ENCODE measurements around the gene CPT1A.

GRCh38 chr11:68838926-68839927 lies 2.5 kb downstream of the CPT1A start:
- PRO-cap, 4 experiments: peak in 4 of 4 experiments; most common plus-strand start chr11:68839480 (in 3); most common minus-strand start chr11:68839335 (in 4)
- RAMPAGE, long total RNA, 2 experiments: no peak in any of the 2 experiments
- RRBS: 2% methylated on average over 12 of the region's 65 CpGs

- PRO-cap, 4 experiments: peak in 4 of 4 experiments; most common plus-strand start chr11:68842015 (in 3); most common minus-strand start chr11:68841916 (in 4)
- RAMPAGE, long total RNA, 2 experiments: no peak in any of the 2 experiments
- RRBS: 2% methylated on average over 47 of the region's 95 CpGs
Observed at GRCh38 chr11:68841499-68842237, at the start of gene CPT1A. Gene CPT1A (minus strand): TSS chr11:68841916.

DNA sequence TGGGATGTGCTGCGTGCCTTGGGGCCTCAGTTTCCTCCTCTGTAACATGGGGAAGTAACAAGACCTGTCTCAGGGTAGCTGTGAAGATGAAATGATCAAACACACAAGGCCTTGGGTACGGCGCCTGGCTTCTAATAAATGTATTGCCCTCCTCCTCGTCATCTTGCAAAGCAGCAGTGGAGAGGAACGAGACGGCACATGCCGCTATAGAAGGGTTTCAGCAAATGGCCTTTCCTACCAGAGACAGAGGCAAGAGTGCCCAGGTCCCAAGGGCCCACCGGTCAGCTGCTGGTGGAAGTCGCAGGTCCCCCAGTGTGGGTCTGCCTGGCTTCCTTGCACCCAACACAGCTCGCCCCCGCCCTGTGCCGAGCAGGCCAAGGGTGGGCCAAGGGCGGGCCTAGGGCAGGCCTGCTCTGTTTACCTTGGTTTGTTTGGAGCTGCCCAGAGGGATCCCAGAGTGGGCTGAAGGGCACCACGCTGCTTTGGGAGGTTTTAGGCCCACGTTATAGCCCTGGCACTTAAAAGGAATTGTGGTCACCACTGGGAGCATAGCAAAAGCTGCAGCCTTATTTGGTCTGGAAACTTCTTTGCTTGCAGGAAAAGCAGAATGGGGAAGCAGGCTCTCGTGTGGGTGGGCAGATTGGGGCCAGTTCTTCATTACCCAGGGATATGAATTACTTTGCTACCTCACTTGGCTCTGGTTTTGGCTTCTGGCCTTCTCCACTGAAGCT lies 38.1 kb downstream of the MRGPRD start:
- PRO-cap, 4 experiments: peak in 2 of 4 experiments; most common plus-strand start position 590 of the sequence (in 1); most common minus-strand start position 364 of the sequence (in 2)
- RAMPAGE, long total RNA, 2 experiments: no peak in any of the 2 experiments
- RRBS: no CpG with 5 or more reads among the region's 16 CpGs

- PRO-cap, 4 experiments: peak in 2 of 4 experiments; most common plus-strand start chr11:69115744 (in 2)
- RAMPAGE, long total RNA, 2 experiments: no peak in any of the 2 experiments
- RRBS: no CpG with 5 or more reads among the region's 29 CpGs
Observed at GRCh38 chr11:69115465-69116134, 40.1 kb upstream of the SMIM38 start.

GRCh38 chr11:69122642-69123509 lies 32.9 kb upstream of the SMIM38 start:
- PRO-cap, 4 experiments: no peak in any of the 4 experiments
- RAMPAGE, long total RNA, 2 experiments: no peak in any of the 2 experiments
- RRBS: 17% methylated on average over 6 of the region's 29 CpGs

GRCh38 chr11:69138280-69138624 lies 17.5 kb upstream of the SMIM38 start:
- PRO-cap, 4 experiments: no peak in any of the 4 experiments
- RAMPAGE, long total RNA, 2 experiments: no peak in any of the 2 experiments
- RRBS: no CpG with 5 or more reads among the region's 2 CpGs

DNA sequence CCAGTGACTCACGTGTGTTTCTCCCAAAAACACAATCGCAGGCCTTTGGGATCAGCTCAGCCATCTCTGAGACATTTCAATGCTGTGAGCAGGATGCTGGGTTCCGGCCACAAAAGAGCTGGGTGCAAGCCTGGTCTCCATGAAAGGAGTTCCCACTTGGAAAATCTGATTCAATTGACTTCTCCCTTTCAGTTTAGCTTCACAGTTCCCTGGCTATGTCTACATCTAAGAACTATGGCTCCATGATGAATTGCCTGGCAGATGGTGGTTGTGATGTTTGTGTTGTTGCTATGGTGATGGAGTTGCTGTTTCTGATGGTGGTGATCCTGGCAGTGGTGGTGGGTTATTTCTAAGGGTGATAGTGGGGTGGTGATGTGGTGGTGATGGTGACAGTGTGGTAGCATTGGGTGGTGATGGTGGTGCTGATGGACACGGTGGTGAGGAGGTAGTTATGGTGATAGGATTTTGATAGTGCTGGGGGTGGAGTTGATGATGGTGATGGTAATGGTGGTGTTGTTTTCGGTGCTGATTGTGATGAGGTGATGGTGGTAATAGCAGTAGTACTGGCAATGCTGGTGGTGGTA lies 28.1 kb downstream of the MYEOV start:
- PRO-cap, 4 experiments: no peak in any of the 4 experiments
- RAMPAGE, long total RNA, 2 experiments: no peak in any of the 2 experiments
- RRBS: no CpG with 5 or more reads among the region's 5 CpGs

- PRO-cap, 4 experiments: no peak in any of the 4 experiments
- RAMPAGE, long total RNA, 2 experiments: no peak in any of the 2 experiments
- RRBS: no CpG with 5 or more reads among the region's 2 CpGs
Observed at GRCh38 chr11:69352491-69353299, 58.7 kb downstream of the MYEOV start.

GRCh38 chr11:69353445-69354398 lies 59.8 kb downstream of the MYEOV start:
- PRO-cap, 4 experiments: no peak in any of the 4 experiments
- RAMPAGE, long total RNA, 2 experiments: no peak in any of the 2 experiments
- RRBS: no CpG with 5 or more reads among the region's 21 CpGs

DNA sequence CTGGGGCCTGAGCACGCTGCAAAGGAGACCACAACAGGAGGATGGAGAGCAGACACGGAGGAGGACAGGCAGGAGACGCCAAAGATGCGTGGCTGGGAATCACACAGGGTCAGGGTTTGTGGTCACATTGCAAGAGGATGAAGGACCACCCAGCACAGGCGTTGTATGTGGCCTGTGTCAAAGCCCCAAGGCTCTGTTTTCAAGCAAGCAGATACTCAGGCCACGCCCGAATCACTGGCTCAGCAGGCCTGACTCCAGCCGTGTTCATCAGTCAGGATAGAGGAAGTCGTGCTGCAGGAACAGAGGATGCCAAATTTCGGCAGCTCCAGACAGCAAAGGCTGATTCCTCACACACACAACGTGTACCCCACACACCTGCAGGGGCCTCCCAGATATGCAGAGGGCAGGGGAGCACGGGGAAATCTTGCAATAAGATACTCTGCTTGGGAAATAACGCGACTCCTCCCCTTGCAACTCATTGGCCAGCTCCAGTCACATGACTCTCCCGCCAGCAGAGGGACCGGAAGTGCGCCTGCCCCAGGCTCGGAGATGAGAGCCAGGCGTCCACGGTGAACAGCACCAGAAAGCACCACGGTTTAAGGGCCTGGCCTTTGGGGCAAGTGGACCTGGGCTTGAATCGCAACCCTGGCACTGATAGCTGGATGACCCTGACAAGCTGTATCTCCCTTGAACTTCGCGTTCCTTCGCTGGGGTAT lies 88.2 kb downstream of the MYEOV start:
- PRO-cap, 4 experiments: peak in 3 of 4 experiments; most common plus-strand start position 549 of the sequence (in 2); most common minus-strand start position 452 of the sequence (in 1)
- RAMPAGE, long total RNA, 2 experiments: no peak in any of the 2 experiments
- RRBS: no CpG with 5 or more reads among the region's 25 CpGs

- PRO-cap, 4 experiments: peak in 1 of 4 experiments; most common plus-strand start chr11:69396396 (in 1)
- RAMPAGE, long total RNA, 2 experiments: no peak in any of the 2 experiments
- RRBS: no CpG with 5 or more reads among the region's 8 CpGs
Observed at GRCh38 chr11:69396071-69396550, 102.2 kb downstream of the MYEOV start.

GRCh38 chr11:69427556-69427818 lies 133.5 kb downstream of the MYEOV start:
- PRO-cap, 4 experiments: no peak in any of the 4 experiments
- RAMPAGE, long total RNA, 2 experiments: no peak in any of the 2 experiments
- RRBS: no CpG with 5 or more reads among the region's 2 CpGs

- PRO-cap, 4 experiments: no peak in any of the 4 experiments
- RAMPAGE, long total RNA, 2 experiments: no peak in any of the 2 experiments
- RRBS: no CpG with 5 or more reads among the region's 10 CpGs
Observed at GRCh38 chr11:69437089-69437741, 143.3 kb downstream of the MYEOV start.

GRCh38 chr11:69465313-69466153 lies 171.6 kb downstream of the MYEOV start:
- PRO-cap, 4 experiments: no peak in any of the 4 experiments
- RAMPAGE, long total RNA, 2 experiments: no peak in any of the 2 experiments
- RRBS: 85% methylated on average over 4 of the region's 19 CpGs

DNA sequence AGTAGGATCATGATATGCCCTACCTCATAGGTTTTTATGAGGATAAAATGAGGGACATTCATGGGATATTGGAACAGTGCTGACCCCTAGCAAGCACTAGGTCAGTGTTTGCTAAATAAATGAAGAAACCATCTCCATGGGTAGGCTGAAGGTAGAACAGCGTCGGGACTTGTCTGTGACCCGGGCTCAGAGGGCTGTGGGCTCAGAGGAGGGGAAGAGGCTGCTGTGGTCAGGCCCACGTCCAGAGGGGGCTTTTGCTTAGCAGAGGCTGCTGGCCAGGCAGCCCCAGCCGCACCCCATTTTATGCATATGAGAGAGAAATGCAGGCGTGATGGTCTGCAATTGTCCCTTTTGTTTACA lies 157.6 kb upstream of the CCND1 start:
- PRO-cap, 4 experiments: no peak in any of the 4 experiments
- RAMPAGE, long total RNA, 2 experiments: no peak in any of the 2 experiments
- RRBS: no CpG with 5 or more reads among the region's 6 CpGs

DNA sequence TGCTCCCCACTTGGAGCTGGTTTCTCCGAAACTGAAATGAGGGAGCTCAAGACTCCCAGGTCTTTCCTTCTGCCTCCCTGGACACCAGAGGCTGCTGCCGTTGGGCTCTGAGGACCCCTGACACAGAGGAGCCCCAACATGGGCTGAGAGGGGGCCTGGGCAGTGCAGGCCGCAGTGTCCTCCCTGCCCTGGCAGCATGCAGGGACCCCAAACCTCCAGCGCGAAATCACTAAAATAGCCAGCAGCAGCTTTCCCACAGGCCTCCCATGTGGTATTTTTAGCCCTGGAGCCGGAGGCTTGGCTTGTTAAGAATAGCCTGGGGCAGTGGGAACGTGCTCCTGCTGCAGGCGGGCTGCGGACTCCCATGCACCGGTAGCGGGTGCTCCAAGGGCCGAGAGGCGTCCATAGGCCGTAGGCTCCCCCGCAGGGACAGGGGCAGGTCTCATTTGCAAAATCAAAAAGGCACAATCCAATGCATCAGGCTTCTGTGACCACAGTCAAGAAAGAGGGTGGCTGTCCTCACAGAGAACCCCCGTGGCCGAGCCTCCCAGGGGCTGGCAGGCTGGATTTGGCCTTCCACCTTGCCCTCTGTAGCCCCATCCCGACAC lies 151.6 kb upstream of the CCND1 start:
- PRO-cap, 4 experiments: no peak in any of the 4 experiments
- RAMPAGE, long total RNA, 2 experiments: no peak in any of the 2 experiments
- RRBS: 24% methylated on average over 4 of the region's 18 CpGs

DNA sequence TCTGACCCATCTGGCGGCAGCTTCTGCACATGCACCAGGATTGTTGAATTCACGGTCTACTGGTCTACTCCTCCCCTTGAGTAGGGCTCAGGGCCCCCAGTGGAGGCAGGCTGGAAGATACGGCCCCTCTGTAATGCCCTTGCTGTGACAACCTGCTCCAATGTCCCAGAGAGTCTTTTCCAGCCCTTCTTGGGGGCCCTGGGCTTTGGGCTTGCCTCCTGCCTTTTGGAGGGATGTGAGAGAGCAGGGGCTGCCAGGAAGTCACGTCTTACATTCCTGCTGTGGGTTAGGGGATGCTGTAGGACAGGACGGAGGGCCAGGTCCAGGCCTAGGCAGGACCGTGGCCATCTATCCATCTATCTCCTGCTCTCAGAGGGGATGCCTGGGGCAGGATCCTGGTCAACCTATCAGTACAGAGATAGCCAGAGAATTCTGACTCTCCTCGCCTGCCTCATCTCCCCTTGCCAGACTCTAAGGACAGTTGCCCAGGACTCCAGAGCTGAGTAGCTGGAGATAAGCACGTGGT lies 70.9 kb upstream of the CCND1 start:
- PRO-cap, 4 experiments: peak in 1 of 4 experiments; most common minus-strand start position 227 of the sequence (in 1)
- RAMPAGE, long total RNA, 2 experiments: no peak in any of the 2 experiments
- RRBS: no CpG with 5 or more reads among the region's 8 CpGs

DNA sequence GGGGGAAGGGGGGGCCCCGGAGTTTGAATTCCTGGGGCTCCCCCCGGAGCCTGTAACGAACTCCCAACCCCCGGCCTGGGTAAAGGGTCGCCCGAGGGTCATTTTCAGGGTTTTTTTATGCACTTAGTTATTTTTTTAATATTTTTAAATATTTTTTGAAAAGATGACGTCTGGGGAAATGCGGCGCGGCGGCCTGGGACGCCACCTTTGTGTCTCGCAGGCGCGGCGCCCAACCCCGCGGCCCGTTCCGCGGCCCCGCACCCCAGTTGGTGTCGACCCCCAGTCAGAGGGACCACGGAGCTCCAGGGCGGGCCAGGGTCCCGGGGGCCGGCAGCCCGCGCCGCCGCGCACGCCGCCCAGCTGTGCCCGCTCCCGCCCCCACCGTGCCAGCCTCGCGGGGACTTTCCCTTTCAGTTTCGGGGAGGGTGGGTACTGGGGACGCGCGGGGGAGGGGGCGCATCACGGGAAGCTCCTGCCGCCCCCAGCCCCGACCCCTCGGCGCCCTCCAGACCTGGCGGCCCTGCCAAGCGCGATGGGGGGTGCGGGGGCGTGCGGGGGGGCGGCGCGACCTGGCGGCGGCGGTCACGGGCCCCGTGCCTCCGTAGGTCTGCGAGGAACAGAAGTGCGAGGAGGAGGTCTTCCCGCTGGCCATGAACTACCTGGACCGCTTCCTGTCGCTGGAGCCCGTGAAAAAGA lies 1.6 kb downstream of the CCND1 start:
- PRO-cap, 4 experiments: peak in 4 of 4 experiments; most common plus-strand start position 432 of the sequence (in 1); most common minus-strand start position 385 of the sequence (in 4)
- RAMPAGE, long total RNA, 2 experiments: no peak in any of the 2 experiments
- RRBS: no CpG with 5 or more reads among the region's 70 CpGs

GRCh38 chr11:69643777-69644099 lies 2.8 kb downstream of the CCND1 start:
- PRO-cap, 4 experiments: no peak in any of the 4 experiments
- RAMPAGE, long total RNA, 2 experiments: no peak in any of the 2 experiments
- RRBS: no CpG with 5 or more reads among the region's 17 CpGs

DNA sequence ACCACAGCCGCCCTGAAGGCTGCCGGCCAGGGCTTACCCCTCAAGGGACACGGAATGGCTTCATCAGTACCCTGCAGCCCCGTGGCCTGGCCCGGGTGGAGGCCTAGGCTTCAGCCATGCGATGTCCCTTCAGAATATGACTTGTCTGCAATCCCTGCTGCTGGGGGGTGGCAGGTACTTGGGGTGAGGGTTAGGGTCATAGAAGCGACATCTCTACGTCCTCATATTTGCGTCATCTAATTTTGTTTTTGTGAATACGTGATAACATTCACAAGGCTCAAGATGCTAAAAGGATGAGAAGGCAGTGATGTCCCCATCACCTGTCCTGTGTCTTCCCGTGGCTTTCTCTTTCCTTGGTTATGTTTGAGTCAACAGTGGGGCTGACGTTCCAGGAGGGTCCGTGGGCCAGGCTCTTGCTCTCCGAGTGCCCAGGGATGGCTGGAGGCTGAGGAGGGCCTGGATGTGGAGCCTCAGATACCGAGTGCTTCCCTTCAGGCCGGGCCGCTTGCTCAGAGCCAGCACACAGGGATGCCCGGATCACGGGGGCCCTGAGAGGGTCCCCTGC lies 6.5 kb downstream of the CCND1 start:
- PRO-cap, 4 experiments: no peak in any of the 4 experiments
- RAMPAGE, long total RNA, 2 experiments: no peak in any of the 2 experiments
- RRBS: 39% methylated on average over 5 of the region's 19 CpGs

Data from uterus (tissue), 7 donors.